OVCAR3 (cell line): ENCODE data around the gene ADIG.

DNA sequence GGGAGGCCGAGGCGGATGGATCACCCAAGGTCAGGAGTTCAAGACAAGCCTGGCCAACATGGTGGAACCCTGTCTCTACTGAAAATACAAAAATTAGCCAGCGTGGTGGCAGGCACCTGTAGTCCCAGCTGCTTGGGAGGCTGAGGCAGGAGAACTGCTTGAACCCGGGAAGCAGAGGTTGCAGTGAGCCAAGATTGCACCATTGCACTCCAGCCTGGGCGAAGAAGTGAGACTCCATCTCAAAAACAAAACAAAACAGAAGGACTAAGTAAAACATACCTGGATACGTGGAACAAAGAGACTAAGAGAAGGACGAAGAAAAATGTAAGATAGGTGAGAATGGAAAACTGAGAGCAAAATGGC, 21.6 kb upstream of the ADIG start:
- RRBS = no CpG with 5 or more reads among the region's 7 CpGs

DNA sequence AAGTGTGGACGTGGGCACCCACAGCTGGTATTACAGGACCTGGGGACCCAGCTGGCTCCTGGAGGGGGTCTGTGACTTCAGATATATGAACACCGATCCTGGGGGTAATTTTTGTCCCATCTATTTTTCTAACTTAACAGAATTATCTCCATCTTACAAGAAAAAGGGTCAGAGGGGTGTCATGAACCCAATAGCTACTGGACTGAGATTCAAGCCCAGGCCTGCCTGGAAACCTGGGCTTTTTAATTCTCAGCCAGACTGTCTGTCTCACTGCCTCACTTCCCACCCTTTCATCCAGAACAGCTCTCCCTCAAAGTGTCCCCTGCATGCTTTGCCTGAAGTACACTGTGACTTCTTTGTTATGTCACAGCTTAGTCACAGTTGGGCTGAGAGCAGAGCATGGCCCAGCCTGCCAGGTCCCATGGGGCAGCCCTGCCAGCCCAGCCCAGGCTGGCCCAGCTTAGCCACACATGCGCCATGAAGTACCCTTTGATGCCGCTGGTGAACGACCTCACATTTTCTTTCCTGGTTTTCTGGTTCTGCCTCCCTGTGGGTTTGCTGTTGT, at the start of gene ADIG:
TSS of gene ADIG (plus strand) at position 424 of the 565 bp plus-strand sequence.
- RRBS = no CpG with 5 or more reads among the region's 5 CpGs

GRCh38 chr20:38845363-38846063, 40.0 kb downstream of the PPP1R16B start:
- RRBS = no CpG with 5 or more reads among the region's 7 CpGs

- RRBS = no CpG with 5 or more reads among the region's 5 CpGs
Measured at GRCh38 chr20:38931361-38931777, 5.2 kb downstream of the FAM83D start.

DNA sequence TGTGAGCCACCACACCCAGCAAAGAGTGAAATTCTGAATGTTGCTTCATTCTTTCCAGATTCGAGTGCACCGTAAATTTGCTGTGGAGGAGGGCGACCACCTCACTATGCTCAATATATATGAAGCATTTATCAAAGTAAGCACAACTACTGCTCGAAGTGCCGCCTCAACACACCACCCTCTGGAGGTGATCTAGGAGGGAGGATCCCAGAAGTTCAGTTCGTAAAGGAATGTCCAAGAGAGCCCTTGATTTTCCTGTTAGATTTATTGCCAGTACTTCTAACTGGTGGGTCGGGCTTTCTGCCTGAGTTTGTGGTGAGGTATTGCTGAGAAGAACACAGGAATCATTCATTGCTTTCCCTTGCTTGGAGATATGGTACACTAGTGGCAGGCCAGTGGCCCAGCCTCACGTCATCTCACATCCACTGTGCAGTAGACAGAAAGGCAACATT, 61.5 kb downstream of the DHX35 start:
- RRBS = no CpG with 5 or more reads among the region's 8 CpGs

DNA sequence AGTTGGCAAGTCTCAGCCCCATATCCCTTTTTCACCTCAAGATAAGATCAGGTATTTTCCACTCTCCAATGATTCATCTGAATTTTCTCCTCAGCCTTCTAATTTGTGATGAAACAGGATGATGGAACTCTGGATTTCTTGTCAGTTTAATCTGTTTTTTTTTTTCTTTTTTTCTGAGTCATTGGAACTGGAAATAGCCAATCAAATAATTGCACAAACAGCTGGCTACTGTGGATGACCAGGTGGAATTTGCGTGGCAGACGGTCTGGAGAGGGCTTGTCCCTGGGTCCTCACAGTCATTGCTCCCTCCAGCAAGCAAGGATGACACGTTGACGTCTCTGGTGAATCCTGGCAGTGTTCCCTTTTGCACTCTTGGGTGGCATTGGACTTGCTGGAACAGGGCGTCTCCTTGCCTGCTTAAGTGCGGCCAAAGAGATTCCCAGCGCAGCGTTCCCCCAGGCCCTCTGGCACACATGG, 80.4 kb downstream of the DHX35 start:
- RRBS = no CpG with 5 or more reads among the region's 8 CpGs

GRCh38 chr20:40506535-40507031, 182.5 kb downstream of the MAFB start:
- RRBS = no CpG with 5 or more reads among the region's 9 CpGs

DNA sequence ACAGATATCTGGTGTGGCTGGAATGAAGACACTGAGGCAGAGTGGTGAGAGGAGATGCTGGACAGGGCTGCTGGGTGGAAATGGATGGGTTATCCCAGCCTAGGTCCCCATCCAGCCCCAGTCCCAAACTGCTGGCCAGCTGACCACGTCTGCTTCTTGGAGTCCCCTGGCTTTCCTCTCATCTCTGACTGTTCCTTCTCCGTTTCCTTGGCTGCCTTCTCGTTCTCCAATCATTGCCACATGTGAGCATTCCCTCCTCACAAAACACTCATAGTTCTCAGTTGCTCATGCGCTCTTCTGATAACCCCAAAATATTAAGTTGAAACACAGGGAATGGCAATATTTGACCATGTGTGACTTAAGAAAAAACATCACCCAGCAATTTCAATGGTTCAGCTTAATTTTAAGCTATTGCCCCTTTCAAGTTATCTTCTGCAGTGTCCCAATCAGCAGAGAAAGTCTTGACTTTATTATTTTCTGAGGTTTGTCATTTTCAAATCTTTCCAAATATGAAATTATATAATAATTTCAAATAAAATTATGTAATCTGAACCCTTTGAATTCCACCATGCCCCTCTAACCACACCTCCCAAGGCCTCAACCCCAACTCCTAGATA, 31.4 kb downstream of the MAFB start:
- RRBS = no CpG with 5 or more reads among the region's 4 CpGs

GRCh38 chr20:40676258-40677291, 12.5 kb downstream of the MAFB start:
- RRBS = no CpG with 5 or more reads among the region's 8 CpGs

DNA sequence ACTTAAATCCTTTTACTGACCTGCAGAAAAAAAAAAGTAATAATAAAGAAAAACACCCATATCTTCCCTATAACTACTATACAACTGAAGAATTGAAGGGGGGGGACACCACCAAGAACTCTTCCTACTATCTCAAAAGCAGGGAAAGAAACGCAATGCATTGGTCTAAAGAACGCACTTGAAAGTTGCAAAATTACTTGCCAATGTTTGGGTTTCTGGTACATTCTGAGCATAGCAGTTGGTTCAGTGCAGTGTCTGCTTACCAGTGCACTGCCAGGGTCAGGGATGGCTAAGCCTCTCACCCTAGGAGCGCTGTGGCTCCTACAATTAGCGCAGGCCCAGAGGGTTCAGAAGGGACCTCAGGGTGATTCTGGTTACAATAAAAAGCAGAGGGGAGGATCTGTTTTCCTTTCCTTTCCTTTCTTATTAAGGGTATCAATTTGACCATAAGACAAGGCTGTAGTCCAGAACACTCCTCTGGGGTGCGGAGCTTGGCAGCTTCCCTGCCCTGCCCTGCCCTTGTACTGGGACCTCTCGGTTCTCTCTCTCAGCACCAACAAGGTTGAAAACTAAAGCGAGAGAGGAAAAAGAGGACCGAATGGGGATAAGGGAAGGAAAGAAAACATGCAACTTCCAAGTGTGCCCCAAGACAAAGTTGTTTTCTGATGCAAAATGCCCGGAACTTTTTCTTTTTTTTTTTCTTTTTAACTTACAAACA, 2.6 kb downstream of the MAFB start:
- RRBS = no CpG with 5 or more reads among the region's 9 CpGs

DNA sequence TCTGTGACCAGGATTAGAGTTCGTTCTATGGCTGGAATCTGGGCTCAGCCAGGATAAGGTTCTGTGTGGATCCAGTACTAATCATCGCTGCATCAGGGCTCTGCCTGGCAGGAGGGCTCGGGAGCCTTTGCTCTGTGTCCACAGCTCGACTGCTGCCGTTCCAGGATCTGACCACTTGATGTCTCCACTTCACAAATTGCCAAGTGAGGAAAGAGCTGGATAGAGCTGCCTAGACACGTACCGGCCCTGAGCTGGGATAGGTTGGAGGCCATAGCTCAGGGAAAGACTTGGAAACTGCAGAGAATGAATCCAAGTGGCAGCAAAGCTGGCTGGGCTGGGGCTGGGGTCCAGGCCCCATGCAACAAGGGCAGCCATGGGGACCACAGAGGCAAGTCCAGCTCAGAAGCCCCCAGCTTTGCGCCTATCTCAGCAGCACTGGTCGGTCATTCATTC, 38.1 kb upstream of the TOP1 start:
- RRBS = no CpG with 5 or more reads among the region's 9 CpGs

- RRBS = no CpG with 5 or more reads among the region's 4 CpGs
Measured at GRCh38 chr20:40991112-40992046, 37.2 kb upstream of the TOP1 start.

GRCh38 chr20:41006720-41007166, 21.9 kb upstream of the TOP1 start:
- RRBS = no CpG with 5 or more reads among the region's 2 CpGs

- RRBS = no CpG with 5 or more reads among the region's 3 CpGs
Measured at GRCh38 chr20:41017658-41018197, 10.9 kb upstream of the TOP1 start.

DNA sequence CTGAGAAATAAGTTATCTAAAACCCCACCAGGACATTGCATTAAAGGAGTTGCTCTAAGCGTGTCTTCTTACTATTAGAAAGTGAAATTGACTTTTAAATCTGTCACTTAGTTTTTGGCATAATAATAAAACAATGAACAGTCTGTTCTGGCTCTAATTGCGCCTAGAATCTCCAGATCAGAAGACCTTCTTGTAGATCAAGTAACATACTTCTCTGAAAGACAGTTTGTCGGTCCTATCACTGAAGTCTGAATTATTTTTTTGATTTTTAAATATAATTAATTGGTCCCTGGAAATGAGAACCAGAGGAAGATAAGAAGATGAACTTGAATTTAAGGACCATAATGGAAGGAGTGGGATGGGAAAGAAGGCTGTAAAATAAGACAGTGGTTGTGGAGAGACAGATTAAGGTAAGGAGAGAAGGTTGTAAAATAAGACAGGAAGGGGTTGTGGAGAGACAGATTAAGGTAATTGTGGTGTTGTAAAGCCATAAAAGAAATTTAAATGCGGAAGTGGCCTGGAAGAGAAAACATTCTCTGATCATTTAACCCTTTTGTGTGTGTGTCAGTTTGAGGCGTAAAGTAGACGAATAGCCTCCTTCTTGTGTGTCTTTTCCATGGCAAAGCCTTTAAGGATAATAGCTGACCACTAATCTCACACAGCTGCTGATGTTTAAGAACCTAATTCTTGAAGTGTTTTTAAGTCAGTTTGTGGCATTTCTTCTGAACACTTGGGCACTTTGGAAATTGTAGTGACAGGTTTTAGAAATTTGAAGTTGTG, 20.1 kb downstream of the TOP1 start:
- RRBS = no CpG with 5 or more reads among the region's 6 CpGs

- RRBS = no CpG with 5 or more reads among the region's 4 CpGs
Measured at GRCh38 chr20:41113874-41114135, 23.5 kb upstream of the PLCG1 start.

DNA sequence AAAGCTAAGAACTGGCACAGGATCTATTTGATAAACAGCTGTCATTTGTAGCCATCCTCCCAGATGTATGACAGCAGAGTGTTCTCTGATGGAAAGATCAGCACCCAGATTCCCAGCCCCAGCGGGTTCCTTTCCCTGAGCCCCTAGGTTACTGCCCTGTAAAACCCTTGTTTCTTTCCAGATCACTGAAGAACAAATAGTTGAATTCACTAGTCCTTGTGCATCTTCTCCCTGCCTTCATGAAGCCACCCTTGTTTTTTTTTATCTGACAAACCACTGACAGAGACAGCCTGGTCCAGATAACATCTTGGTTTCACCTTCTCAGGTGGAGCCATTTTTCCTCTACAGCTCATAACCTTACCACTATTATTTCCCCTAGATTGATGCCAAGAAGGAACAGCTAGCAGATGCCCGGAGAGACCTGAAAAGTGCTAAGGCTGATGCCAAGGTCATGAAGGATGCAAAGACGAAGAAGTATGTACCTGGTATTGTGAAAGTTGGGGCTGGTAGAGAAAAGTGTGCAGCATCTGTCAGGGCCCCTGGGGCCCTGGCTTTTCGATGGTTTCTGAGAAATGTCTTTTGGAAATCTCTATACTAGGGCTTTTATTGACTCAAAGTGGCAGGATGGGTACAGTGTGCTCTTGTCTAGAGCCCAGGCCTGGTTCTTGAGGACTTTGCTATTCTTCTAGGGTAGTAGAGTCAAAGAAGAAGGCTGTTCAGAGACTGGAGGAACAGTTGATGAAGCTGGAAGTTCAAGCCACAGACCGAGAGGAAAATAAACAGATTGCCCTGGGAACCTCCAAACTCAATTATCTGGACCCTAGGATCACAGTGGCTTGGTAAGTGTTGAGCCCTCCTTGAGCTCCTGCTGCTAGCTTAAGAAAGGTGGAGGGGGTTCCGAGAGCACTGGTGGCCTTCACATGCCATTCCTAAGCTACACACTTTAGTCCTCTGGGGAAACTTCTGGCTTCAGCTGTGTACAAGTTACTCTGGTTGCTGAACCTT, 15.7 kb upstream of the PLCG1 start:
- RRBS = no CpG with 5 or more reads among the region's 6 CpGs

GRCh38 chr20:41172882-41173606, 35.7 kb downstream of the PLCG1 start:
- RRBS = no CpG with 5 or more reads among the region's 9 CpGs

GRCh38 chr20:41205286-41205895, 68.0 kb downstream of the PLCG1 start:
- RRBS = 93% methylated on average over 3 of the region's 13 CpGs